A549 (cell line): ENCODE data around the genes ACTG1, NPLOC4 and PDE6G.

- PRO-cap = no peak
CAGE:
- cytosol, long polyA plus RNA = no peak
- long polyA plus RNA = no peak
- nucleus, long polyA plus RNA = no peak
These were observed 29.4 kb downstream of the ACTG1 start for GRCh38 chr17:81483134-81483654.

DNA sequence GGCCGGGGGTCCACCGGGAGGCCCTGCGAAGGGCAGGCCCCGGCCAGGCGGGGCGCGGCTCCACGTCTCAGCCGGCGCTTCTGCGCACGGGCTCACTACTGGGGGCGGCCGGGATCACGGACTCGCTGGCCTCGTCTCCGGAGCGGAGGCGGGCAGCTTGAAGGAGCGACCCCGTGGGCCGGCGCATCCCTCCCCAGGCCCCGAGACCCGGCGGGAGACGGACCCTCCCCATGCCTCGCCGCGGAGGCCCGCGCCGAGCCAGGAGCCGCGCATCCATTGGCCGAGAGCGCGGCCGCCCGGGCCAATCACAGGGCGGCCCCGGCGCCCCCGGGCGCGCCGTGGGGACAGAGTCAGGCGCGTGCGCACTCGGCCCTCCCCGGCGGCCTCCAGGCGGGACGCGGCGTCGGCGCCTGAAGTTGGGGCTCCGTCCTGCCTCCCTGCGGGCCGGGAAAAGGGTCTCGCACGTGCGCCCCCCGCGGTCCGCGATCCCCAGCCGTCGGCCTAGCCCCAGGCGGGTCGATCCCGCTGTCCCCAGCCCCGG, 24.8 kb downstream of the ACTG1 start:
- PRO-cap = bidirectional peak, plus-strand start at position 390 of the sequence, minus-strand start at position 203 of the sequence
CAGE:
- cytosol, long polyA plus RNA = no peak
- long polyA plus RNA = no peak
- nucleus, long polyA plus RNA = no peak

DNA sequence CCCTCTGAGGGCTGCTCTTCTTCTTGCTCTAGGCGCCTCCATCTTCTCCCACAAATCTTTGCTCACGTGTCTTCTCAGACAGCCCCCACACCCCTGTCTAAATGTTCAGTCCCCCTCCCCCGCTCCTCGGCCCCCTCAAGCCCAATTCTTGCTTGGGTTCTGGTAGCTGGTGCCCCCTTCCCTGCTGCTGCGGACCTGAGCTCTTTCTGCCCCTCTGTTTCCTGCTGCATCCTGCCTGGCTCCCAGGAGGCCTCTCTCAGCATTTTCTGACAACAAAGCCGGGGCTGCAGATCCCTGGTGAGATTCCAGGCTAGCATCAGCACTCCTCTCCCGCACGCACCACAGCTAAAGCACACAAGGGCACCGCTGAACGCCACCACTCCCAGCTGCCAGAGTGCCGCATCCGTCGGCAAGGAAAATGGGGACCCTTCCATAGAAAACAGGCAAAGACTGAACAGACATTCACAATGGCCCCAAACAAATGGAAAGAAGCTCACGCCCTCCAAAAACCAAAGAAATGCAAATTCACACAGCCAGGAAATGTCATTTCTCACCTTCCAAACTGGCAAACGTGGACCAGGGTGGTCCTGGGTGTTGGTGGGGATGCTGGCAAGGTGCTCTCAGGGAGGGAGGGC, 23.0 kb downstream of the ACTG1 start:
- PRO-cap = no peak
CAGE:
- cytosol, long polyA plus RNA = no peak
- long polyA plus RNA = no peak
- nucleus, long polyA plus RNA = no peak

- PRO-cap = no peak
CAGE:
- cytosol, long polyA plus RNA = no peak
- long polyA plus RNA = start-site peak on the minus strand at chr17:81512096-81512146, 46 and 23 reads in 2 replicates
- nucleus, long polyA plus RNA = no peak
These were observed 679 bp downstream of the ACTG1 start for GRCh38 chr17:81511838-81512402.

DNA sequence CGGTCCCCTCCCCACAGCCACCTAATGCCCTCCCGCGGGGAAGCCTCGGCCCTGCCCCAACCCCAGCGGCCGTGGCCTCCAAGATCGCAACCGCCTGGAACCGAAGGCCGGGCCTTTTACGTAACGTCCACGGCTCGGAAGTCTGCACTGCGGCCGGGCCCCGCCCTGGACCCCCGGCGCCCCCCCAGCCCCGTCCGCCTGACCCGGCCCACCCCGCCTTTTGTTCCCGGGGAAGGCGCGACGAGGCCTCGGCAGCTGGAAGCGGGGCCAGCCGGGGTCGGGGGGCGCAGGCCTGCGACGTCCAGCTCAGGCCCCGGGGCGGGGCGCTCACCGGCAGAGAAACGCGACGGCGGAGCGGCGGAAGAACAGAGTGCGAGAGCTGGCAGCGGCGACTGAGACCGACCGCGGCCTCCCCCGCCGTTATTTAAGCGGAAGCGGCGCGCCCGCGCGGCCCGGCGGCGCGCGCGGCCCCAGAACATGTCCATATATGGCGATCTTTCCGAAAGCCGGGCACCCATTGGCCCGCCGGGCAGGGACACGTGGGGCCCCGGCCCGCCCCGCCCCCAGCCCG, at the start of gene ACTG1:
Gene ACTG1 (minus strand): TSS at position 397 of the 571 bp plus-strand sequence.
- PRO-cap = bidirectional peak, plus-strand start outside the sequence, minus-strand start at position 379 of the sequence
CAGE:
- cytosol, long polyA plus RNA = start-site peak on the minus strand centred at position 395 of the sequence, 11 bp wide, 11,994 and 17,711 reads in 2 replicates
- long polyA plus RNA = start-site peak on the minus strand centred at position 376 of the sequence, 88 bp wide, 53 and 62 reads in 2 replicates
- nucleus, long polyA plus RNA = start-site peak on the minus strand centred at position 396 of the sequence, 12 bp wide, 12,321 and 28,035 reads in 2 replicates

DNA sequence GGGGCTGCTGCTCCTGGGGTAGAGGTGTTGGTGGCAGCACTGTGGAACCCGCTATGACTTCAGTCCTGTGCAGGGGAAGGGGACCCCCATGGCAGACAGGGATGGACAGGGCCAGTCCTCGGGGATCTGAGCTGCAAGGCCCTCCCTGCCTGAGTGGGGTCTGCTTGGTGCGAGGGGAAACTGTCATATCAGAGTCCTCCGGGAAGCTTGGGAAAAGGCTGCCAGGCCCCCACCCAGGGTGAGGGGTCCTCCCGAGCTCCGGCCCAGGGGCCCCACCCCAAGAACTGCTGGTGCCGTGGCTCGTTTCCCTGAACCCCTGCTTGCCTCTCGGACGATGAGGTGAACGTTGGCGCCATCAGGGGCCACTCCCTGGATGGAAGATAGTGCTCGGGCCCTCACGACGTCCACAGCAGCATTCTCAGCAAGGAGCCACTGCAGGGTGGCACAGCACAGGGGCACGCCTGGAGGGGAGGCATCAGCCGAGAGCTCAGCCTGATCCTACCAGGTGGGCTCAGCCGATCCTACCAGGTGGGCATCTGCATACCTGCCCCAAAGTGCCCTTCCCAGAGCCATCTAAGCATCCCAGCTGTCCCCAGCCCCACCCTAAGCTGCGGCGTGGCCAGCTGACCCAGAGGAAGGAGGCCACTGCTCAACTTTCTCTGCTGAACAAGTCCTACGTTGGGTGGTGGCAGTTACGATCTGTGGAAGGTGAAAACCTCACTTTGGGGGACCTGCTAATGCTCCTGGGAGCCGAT, 6.6 kb downstream of the FAAP100 start:
- PRO-cap = no peak
CAGE:
- cytosol, long polyA plus RNA = no peak
- long polyA plus RNA = no peak
- nucleus, long polyA plus RNA = no peak

DNA sequence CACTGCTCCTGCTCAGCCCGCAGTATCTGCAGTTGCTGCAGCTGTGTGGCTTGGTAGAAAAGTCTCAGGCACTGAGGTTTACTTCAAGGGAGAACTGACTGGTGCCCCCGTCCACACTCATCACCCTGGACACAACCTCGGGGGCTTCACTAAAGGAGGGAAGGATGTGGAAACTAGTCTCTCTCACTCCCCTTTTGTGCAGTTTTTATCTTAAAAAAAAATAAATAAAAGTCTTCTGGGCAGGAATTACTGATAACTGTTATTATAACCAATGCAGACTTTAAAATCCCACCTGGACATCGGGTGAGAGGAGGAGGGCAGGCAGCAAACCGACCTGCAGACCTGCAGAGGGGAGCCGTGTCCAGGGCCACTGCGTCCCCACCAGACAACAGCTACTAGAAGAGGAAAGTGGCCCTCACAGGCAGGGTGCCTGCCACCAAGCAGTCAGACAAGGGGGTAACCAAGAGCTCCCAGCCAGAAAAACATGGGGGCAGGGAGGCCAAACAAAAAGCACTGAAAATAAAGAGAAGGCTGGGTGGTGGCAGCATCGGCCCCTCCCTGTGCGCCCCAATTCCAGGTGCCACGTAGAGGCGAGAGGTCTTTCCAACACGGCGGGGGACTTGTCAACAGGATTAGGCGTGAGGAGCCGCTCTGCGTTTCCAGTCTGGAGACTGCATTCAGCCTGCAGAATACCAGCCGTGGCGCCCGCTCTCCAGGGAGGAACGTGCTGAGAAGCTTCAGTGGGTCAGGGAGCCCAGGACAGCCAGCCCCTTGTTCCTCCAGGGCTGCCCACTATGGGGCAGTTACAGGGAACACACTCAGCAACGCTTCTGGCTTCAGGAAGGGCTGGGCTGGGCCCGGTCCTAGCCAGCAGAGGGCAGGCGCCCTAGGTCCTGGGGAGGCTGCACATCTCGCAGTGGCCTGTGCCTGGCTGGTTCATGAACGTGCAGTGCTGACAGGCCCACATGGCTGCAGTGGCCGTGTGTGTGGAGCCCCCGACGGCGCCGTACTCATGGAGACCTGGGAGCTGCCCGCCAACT, 6.5 kb upstream of the FAAP100 start:
- PRO-cap = no peak
CAGE:
- cytosol, long polyA plus RNA = no peak
- long polyA plus RNA = no peak
- nucleus, long polyA plus RNA = no peak

- PRO-cap = no peak
CAGE:
- cytosol, long polyA plus RNA = no peak
- long polyA plus RNA = no peak
- nucleus, long polyA plus RNA = no peak
These were observed 38.5 kb downstream of the NPLOC4 start for GRCh38 chr17:81598391-81598917.

- PRO-cap = bidirectional peak, plus-strand start at chr17:81637282, minus-strand start at chr17:81637057
CAGE:
- cytosol, long polyA plus RNA = no peak
- long polyA plus RNA = start-site peak on the minus strand at chr17:81637035-81637118, 40 and 18 reads in 2 replicates
- nucleus, long polyA plus RNA = no peak
These were observed at the start of gene NPLOC4 for GRCh38 chr17:81636327-81637602. TSS of gene NPLOC4 (minus strand) at chr17:81637112.

DNA sequence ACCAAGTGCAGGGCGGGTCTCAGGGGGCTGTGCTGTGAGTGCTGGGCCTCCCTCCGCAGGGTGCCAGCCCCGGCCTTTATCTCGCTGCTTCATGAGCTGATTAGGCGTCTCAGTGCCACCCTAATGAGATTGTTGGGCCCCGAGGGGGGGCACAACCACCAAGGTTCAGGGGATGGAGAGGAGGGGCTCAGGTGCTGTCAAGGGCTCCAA, at the start of gene PDE6G:
Gene PDE6G (minus strand): TSS at position 52 of the 210 bp plus-strand sequence.
- PRO-cap = no peak
CAGE:
- cytosol, long polyA plus RNA = no peak
- long polyA plus RNA = no peak
- nucleus, long polyA plus RNA = no peak

DNA sequence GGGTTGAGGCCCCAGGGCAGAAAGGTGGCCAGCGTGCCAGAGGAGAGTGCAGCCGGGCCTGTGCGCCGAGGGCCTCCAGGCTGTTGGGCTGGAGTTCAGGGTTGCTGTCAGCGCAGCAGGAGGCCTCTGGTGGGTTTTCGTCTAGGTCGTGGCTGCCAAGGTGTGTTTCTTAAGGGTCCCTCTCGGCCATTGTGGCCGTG, 5.3 kb downstream of the HGS start:
- PRO-cap = no peak
CAGE:
- cytosol, long polyA plus RNA = no peak
- long polyA plus RNA = no peak
- nucleus, long polyA plus RNA = no peak

DNA sequence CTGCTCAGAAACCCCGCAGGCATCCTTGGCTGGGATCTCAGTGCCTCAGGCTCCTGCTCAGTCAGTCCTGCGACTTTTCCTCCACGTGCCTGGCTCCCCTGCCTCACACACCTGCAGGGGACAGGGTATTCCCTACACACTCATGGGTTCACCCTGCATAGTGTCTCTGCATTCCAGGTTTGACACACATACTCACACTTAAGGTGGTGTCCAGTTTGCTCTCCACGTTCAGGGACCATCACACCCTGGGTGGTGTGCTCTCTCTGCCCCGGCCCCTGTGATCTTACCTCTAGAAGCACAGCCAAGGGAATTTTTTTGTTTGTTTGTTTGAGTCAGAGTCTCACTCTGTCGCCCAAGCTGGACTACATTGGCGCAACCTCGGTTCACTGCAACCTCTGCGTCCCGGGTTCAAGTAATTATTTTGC, 997 bp upstream of the PPP1R27 start:
- PRO-cap = no peak
CAGE:
- cytosol, long polyA plus RNA = no peak
- long polyA plus RNA = no peak
- nucleus, long polyA plus RNA = no peak

DNA sequence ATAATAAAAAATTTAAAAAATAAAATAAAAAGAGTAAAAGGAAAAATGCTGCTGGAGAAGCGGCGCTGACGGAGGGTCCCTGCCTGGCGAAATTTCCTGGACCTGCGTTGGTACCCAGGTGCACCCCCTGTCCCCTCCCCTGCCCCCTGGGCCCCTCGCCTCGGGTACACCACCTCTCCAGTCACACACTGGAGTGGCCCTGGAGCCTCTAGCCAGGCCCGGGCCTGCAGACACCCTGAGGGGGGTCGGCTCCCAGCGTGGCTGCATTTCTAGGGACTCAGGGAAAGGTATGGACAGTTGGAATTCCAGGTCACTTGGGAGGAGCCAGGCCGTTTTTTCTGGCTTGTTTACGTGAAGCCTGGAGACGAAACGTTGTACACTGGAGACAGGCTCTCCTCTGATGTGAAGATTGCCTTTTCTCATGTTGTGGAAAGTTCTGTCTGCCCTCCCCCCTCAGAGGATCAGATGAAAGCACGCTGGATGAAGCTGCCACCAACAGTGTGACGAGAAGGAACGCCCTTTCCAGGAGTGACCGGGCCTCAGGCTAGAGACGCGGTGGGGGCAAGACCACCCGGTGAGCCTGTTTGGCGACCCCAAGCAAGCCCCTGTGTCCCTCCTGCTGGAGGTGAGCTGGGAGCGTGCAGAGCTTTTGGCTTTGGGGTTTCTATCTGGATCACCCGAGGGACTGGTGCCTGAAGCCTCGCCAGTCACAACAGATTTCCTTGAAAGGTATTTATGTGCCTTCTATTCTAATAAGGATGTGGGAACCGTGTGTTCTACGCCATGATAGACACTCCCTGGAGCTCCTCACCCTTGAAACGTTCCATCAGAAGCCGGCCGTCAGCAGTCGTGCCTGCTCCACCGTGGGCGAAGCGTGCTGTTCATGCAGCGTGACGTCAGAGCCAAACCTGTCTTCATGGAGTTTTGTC, 4.0 kb upstream of the PPP1R27 start:
- PRO-cap = no peak
CAGE:
- cytosol, long polyA plus RNA = no peak
- long polyA plus RNA = no peak
- nucleus, long polyA plus RNA = no peak

DNA sequence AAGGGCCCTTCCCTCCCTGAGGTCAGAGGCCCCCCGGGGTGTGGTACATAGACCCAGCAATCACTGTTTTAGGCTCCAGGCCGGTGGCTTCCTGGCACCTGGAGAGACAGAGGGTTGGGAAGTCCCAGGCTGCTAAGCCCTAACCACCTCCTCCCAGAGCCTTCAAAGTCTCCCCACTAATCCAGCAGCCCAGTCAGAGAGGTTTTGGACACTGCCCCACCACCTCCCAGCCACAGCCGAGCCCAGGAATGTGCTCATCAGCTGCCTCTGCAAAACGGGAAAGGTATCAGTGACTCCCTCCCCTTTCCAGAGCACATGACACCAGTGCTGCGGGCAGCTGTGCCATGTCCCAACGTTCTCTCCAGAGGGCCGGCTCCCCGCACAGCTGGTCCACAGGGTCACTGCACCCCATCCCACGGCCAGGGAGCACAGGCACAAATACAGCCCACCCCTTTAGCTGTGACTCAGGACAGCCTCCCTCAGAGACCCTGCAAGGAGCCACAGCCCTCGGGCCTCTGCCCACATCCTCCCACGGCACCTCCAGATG, 5.9 kb upstream of the PPP1R27 start:
- PRO-cap = no peak
CAGE:
- cytosol, long polyA plus RNA = no peak
- long polyA plus RNA = no peak
- nucleus, long polyA plus RNA = no peak

- PRO-cap = no peak
CAGE:
- cytosol, long polyA plus RNA = start-site peak on the minus strand at chr17:81855473-81855584, 356 and 380 reads in 2 replicates
- long polyA plus RNA = start-site peak on the minus strand at chr17:81855273-81855277, 35 and 23 reads in 2 replicates; start-site peak on the minus strand at chr17:81855476-81855549, 138 and 91 reads in 2 replicates
- nucleus, long polyA plus RNA = no peak
These were observed 5.2 kb downstream of the P4HB start for GRCh38 chr17:81854850-81855903.

- PRO-cap = no peak
CAGE:
- cytosol, long polyA plus RNA = start-site peak on the minus strand at chr17:81859208-81859321, 650 and 1,072 reads in 2 replicates
- long polyA plus RNA = start-site peak on the minus strand at chr17:81859193-81859334, 126 and 24 reads in 2 replicates
- nucleus, long polyA plus RNA = no peak
These were observed 1.3 kb downstream of the P4HB start for GRCh38 chr17:81859034-81859419.

DNA sequence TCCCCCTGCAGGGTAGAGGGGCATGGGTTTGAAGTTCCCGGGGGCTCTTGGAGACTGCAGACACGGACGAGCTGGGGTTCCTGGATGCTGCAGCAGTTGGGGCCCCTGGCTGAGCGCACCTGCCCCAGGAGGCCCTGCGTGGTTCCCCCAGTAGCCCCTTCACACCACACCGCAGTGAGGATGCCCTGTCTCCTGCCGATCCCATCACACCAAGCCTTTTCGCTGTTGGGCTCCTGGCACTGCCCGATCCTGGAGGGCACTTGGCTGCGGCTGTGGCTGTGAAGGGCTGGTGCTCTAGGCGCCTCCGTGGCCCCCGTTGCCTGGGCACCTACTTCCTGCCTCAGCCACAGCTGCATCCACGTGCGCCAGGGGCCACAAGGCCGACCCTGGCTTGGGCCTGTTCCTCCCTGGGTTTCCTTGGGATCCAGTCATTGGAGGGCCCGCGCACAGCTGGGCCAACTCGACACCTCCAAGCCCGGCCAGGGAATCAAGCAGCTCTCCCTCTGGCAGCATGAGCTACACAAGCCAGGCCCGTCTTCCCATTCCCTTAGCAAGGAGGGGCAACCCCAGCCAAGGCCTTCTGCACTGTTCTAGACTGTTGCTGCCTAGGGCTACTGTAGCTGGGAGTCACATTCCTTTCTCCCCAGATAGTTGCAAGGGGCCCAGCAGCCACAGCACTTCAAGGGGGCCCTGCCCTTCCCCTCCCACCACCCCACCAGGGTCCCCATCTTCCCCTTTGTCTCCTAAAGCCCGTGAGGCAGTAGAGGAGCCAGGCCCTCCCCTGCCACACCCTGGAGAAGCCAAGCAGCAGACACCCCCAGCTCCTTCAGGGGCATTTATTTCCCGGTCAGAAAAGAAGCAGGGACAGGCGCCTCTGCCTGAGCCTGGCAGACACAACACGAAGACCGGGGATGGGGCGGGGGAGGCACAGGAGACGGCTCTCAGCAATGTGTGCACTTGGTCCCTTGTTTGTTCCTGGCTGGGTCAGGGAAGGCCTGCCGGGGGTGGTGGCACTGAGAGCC, 3.9 kb downstream of the ARHGDIA start:
- PRO-cap = no peak
CAGE:
- cytosol, long polyA plus RNA = no peak
- long polyA plus RNA = no peak
- nucleus, long polyA plus RNA = no peak

- PRO-cap = no peak
CAGE:
- cytosol, long polyA plus RNA = no peak
- long polyA plus RNA = no peak
- nucleus, long polyA plus RNA = no peak
These were observed 267 bp downstream of the ARHGDIA start for GRCh38 chr17:81870956-81871184.

- PRO-cap = no peak
CAGE:
- cytosol, long polyA plus RNA = no peak
- long polyA plus RNA = no peak
- nucleus, long polyA plus RNA = no peak
These were observed 1.7 kb upstream of the ARHGDIA start for GRCh38 chr17:81872795-81873337.

DNA sequence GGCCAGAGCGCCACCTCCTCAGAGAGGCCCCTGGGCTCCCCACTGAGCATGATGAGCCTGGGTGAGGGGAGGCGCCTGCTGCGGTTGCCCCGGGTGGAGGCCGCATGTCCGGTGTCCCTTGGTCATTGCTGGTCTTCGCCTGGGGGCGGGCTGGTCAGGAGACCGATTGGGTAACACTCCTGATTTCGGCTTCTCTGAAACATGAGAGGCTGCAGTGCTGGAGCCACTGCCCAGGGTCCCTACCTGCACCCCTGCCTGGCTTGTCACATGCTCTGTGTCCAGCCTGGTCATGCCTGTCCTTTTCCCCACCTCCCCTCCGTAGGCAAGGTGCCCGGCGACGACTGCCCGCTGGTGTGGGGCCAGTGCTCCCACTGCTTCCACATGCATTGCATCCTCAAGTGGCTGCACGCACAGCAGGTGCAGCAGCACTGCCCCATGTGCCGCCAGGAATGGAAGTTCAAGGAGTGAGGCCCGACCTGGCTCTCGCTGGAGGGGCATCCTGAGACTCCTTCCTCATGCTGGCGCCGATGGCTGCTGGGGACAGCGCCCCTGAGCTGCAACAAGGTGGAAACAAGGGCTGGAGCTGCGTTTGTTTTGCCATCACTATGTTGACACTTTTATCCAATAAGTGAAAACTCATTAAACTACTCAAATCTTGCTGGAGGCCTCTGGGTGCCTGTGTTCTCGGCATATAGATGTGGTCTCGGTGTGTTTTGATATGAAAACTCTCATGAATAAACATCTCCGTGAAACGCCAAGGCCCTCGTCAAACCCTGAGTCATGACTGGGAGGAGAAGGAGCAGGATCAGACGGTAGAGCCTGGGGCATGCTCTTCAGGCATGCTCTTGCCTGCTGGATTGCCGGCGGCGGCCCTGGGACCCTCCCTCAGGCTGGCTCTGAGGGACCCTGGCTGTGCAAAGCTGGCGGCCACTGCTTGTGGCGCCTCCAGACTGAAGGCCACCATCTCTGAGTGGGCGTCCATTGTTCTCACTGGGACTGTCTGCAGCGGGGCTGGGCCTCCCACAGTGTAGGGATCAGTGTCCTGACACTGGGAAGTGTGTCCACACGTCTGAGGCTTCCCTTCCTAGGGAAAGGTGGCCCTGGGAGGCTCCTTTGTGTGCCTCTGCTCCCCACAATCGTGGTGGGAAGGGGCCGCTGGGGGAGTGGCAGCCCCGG, 2.1 kb upstream of the NPB start:
- PRO-cap = no peak
CAGE:
- cytosol, long polyA plus RNA = start-site peak on the plus strand centred at position 344 of the sequence, 43 bp wide, 1,112 and 246 reads in 2 replicates
- long polyA plus RNA = no peak
- nucleus, long polyA plus RNA = no peak